H7 (cell line): ENCODE results near the genes CCL11, CCL1, CCT6B, SLFN14, CCL15, CCL18 and CCL3.

DNA sequence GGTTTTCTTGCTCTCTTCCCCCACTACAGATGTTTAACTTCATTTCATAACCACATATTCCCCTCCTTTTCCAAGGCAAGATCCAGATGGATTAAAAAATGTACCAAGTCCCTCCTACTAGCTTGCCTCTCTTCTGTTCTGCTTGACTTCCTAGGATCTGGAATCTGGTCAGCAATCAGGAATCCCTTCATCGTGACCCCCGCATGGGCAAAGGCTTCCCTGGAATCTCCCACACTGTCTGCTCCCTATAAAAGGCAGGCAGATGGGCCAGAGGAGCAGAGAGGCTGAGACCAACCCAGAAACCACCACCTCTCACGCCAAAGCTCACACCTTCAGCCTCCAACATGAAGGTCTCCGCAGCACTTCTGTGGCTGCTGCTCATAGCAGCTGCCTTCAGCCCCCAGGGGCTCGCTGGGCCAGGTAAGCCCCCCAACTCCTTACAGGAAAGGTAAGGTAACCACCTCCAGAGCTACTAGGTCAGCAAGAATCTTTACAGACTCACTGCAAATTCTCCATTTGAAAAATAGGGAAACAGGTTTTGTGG, at the start of gene CCL11:
Gene CCL11 (plus strand): TSS at position 278 of the 544 bp plus-strand sequence.
- RAMPAGE, long total RNA = no peak

GRCh38 chr17:34362937-34363601, at the start of gene CCL1:
Gene CCL1 (minus strand): TSS chr17:34363233.
- RAMPAGE, long total RNA = no peak

DNA sequence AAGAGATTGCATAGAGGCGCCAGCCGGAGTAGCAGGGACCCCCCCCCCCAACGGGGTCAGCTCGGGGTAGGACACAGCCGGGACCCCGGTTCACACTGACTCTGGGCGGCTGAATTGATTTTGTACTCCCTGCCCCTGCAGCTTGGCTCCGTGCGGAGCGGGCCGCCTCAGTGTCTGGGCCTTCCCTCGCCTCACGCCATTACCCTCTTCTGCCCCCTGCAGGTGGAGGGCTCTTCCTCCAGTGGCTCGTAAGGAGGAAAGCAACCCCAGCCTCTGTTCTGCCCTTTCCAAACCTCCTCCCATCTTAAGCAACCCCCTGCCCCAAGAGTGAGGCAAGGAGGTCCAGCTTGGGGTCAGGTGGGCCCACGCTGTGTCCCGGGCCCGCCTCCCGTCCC, 58.8 kb downstream of the TMEM132E start:
- RAMPAGE, long total RNA = no peak

DNA sequence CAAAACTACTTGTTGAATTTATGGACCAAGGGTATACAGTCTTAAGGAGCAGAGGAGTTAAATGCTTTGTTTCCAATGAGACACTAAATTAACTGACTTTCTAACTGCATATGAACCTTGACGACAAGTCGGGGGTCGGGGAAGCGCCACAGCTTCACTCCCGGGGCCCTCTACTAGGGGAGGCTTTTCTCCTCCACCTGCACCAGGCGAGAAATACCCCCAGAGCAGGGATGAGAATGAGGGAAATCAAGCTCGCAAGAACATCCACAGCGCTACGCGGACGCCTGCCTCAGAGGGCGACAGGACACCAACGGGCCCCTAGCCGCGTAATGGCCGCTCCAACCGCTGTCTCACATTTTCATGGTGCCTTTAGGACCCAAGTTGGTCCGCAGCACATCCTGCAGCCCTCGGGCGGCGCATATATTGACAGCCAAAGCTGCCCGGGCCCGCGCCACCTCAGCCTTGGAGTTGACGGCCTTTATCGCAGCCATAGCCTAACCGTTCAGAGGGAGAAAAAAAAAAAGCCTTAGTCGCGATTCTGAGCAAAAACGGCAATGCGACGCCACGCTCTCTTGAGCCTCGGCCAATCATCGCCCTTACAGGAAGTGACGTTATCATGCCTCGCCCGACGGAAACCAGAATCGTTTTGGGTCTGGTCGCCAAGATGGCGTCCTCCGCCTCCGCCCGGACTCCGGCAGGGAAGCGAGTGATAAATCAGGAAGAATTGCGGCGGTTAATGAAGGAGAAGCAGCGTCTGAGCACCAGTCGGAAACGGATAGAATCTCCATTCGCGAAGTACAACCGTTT, at the start of gene CCT6B:
Gene CCT6B (minus strand): TSS at position 558 of the 807 bp plus-strand sequence.
- RAMPAGE, long total RNA = start-site peak on the plus strand centred at position 657 of the sequence, 5 bp wide, 16 reads

GRCh38 chr17:34979365-34980200, 729 bp upstream of the LIG3 start:
- RAMPAGE, long total RNA = no peak

- RAMPAGE, long total RNA = no peak
Observed at GRCh38 chr17:35038642-35038964, 24.9 kb downstream of the RFFL start.

GRCh38 chr17:35086907-35087518, 23.5 kb upstream of the RFFL start:
- RAMPAGE, long total RNA = no peak

DNA sequence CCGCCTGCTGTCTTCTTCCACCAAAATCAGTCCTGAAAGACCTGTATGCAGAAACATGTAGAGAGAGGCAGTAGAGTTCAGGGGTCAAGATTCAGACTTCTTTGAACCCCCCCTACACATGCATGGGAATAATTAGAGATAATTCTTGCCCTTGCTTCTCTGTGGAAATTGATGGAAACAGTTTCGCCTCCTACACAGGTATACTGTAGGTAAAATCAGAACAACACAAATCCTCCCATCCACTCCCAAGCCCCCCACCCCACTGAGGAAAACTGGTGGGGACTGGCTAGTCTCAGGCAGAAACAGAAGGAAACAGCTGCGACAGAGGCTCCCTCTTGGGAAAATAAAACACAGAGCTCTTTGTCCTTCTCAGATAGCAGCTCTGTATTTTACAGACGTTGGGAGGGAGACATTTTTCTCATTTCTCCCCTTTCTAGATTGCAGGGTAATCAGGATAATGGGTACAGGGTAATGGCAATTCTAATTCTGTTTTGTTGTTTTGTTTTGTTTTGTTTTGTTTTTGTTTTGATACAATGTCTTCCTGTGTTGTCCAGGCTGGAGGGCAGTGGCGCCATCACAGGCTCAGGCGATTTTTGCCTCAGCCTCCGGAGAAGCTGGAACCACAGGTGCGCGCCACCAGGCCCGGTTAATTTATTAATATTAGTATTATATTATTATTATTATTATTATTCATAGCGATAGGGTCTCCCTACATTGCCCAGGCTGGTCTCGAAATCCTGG, 1.0 kb downstream of the SLFN13 start:
- RAMPAGE, long total RNA = no peak

DNA sequence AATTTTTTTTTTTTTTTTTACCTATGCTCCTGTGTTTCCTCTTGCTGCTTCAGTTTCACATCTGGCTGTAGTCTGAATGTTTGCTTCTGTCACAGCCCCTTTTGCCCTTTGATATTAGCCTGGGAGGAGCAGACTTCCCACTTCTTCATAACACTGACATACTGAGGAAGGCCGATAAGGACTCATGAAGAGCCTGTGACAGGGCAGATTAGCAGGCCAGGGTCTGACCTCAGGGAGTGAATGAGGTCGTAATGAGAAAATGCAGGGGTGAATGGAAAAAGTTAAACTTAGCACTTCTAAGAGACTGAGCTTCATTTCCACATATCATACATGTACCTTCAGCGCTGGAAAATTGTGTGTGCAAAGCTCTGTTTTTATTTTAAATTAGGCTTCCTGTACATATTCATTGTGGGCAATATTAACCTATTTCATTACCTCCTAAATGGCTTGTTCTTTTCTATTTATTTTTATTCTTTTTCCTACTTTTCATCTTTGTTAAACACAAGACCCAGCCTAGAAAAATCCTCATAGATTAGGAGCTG, at the start of gene SLFN14:
Gene SLFN14 (minus strand): TSS at position 74 of the 542 bp plus-strand sequence.
- RAMPAGE, long total RNA = no peak

DNA sequence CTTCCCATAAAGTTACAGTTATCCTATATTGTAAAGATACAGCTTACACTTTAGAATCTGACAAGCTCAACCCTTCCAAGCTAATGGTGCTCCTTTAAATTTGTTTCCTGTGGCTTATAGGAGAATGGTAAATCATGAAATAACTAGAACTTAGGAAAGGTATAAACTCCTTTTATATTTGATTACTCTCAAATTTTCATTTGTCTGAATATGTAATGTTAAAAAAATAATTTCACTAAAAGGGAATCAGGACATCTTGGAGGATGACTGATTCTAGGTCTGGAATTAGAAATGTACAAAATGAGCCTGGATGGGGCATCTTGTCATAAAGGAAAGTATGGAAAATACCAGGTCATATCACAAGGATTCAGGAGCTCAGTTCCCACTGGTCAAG, 16.2 kb downstream of the AP2B1 start:
- RAMPAGE, long total RNA = no peak

DNA sequence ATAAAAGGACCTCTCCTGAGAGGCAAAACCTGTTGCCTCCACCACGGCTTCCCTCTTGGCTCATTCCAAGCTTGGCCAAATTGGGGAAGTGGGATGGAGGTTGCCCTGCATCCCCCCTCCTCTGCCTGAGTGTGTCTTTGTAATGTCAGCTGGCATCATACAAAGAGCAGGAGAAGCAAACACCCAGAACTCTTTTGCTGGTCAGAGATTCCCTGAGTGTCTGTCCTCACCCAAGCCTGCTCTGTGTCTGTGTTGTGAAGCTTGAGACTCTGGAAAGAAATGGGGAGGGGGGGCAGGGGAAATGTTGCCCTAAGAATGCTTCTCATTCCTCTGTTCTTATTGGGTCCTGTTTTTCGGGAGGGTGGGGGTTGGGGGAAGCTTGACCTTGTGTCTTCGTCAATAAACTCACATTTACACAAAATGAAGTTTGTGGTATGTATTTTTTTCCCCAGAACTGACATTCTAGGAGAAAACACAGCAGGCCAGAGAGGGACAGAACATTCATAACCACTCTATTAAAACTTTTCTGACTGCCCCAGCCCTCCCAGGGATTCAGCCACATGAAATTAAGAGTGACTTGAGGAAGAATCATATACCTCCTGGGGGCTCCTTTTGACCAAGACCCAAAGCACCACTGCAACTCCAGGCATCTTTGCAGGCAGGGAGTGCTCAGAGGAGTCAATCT, 5.3 kb upstream of the RASL10B start:
- RAMPAGE, long total RNA = no peak

DNA sequence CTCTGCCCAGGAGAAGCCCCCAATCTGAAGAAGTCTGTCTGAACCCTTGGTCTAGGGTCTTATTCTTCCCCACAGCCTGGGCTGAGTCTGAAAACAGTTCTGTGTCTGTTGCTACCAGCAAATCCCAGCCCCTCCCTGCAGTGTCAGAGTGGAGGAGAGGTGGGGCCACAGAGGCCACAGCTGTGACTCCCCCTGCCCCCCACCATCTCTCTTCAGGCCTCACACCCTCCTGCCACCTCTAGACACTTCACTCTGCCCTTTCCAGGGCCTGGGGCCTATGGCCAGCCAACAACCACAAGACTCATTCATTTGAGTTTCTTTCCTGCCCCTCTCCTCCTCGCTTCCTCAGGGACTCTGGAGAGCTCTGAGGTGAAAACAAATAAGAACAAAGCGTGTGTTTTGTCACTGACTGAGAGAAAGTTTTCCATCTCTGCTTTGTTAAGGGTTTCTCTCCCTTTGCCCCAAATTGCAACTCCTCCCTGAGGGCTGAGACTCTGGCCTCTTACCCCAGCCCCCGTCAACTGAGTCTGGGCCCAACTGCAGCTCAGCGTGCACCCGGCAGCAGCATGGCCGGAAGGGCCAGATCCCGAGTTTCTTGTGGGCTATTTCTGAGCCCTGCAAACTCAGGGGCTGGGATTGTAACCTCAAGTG, 13.1 kb downstream of the C17orf50 start:
- RAMPAGE, long total RNA = no peak

DNA sequence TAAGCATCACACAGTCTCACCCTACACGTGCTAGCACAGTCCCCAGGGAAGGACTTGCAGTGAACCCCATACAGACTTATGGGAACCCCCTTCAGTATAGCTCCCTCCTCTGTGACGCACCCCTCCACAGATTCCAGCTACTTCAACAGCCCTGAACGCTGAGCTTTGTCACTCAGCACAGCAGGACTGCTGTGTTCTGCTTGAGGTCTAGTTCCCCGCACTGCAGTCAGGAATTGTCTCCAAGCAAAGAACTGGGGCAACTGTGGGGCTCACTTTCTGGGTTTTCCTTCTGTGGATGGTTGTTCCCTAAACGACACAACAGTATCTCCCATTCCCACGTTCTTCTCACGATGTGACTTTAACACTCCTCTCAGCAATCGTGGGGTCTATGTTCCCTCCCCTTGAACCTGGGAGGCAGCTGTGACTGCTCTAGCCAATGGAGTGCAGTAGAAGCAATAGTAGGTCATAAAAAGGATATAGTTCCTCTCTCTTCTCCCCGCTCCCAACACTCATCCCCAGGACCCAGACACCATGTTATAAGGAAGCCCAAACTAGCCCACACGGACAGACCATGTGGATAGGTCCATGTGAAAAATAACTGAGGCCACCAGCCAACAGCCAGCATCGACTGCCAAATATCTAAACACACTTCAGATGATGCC, 3.5 kb downstream of the MMP28 start:
- RAMPAGE, long total RNA = no peak

DNA sequence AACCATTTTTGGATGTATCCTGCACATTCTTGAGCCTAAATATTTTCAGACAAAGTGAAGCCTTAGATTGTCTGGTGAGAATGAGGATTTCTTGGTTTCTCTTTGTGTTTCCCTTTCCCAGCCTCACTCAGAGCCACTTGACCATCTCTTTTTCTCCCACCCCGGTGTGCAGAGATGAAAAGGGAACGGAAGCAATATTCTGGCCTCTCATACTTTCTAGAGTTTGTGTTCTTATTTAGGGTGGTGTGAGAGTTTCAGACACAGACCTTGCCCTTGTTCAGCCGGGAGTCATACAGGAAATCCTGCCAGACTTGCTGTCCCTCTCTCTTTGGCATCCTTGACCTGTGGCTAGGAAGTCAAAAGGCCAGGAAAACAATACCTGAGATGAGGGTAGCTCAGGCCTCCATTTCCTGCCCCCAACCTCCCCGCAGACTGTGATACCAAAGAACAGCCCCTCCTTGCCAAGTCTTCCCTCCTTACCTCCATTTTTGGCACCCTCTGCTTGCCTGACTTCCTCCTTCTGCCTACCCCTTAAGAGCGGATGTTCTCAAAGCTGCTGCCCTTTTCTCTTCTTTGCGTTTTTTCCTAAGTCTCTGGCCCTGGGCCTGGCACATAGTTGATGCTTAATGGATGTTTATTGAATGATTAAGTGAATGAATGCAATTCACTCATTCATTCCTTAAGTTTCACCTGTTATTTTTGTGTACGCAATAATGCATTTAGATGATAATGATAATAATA, 4.7 kb downstream of the CCL5 start:
- RAMPAGE, long total RNA = no peak

DNA sequence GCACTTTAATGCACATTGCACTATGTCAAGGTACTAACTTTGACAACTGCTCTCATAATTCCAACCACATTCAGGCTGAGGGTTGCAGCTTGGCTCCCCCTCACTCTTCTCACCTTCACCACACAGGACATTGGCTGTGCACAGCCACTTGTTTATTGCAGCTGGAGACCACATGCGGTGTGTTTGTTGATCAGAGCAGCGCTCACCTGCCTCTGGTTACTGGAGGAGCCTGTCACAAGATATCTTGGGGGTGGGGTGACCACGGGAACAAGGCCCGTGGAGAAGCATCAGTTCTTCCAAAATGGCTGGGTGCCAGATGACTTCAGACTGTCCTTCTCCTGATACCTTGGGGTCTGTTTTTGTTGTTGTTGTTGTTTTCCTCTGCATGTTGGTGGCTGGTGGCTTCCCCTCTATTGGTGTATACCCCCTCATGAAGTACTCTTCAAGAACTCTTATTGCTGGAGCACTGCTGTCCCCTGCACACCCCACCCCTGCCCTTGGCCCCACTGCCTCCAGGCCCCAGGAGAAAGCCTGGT, 10.7 kb upstream of the CCL5 start:
- RAMPAGE, long total RNA = no peak

DNA sequence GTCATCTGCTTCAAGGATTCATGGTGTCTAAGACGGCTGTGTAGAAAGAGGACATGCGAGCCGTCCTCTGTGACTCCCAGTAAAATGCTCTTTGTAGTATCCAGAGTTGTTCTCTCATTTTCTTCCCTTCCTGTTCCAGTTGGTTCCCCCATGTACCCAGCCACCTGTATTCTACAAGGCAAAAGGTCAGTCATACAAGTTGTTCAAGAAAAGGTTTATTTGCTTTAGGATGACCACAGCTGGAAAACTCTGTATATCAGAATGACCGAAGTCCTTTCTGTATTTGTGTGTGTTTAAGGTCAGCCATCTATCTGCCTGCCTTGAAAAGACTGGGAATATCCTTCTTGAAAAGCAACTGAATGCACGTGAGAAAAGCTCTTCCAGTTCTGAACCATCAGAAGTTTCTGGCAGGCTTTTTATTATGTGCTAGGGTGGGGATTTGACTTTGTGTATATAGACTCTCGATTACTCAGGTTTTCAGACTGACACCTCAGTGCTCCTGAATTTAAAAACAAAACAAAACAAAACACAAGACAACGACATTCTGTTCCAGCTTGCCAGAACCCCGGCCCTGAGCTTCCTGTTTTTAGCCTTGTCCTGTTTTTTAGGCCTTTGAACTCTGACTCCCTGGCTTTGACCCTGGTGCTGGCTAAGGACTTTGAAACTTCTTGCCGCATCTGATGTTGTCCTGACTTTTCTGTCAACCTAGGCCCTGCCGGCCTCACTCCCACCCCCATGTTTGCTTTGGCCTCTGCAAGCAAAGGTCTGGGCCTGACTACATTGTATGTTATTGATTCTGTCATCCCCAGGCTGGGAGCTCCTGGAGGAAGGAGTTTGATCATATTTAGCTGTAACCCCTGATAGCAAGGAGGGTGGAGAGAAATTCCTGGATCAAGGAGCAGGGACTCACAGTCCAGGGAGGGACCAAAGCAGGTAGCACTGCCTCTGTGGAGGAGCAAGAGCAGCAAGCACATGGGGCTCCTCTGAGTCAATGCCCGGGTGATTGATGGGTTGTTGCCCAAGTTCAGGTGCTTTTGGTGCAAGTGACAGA, 8.1 kb downstream of the CCL16 start:
- RAMPAGE, long total RNA = no peak

- RAMPAGE, long total RNA = no peak
Observed at GRCh38 chr17:36001107-36001982, at the start of gene CCL15. Gene CCL15 (minus strand): TSS chr17:36001553.

DNA sequence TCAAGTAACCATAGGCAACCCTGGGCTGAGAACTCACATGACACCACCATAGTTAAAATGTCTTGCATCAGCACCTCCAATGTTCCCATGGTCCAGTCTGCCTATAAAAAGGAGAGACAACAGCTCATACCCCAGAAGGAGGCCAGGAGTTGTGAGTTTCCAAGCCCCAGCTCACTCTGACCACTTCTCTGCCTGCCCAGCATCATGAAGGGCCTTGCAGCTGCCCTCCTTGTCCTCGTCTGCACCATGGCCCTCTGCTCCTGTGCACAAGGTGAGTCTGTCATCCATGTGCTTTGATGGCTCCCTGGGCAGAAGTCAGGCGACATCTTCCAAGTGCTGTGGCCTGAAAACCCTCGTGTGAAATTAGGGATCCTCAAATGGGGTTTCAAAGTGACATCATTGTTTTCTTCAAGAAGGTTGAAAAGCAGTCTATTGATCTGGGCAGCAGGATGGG, at the start of gene CCL18:
Gene CCL18 (plus strand): TSS at position 134 of the 454 bp plus-strand sequence.
- RAMPAGE, long total RNA = no peak

DNA sequence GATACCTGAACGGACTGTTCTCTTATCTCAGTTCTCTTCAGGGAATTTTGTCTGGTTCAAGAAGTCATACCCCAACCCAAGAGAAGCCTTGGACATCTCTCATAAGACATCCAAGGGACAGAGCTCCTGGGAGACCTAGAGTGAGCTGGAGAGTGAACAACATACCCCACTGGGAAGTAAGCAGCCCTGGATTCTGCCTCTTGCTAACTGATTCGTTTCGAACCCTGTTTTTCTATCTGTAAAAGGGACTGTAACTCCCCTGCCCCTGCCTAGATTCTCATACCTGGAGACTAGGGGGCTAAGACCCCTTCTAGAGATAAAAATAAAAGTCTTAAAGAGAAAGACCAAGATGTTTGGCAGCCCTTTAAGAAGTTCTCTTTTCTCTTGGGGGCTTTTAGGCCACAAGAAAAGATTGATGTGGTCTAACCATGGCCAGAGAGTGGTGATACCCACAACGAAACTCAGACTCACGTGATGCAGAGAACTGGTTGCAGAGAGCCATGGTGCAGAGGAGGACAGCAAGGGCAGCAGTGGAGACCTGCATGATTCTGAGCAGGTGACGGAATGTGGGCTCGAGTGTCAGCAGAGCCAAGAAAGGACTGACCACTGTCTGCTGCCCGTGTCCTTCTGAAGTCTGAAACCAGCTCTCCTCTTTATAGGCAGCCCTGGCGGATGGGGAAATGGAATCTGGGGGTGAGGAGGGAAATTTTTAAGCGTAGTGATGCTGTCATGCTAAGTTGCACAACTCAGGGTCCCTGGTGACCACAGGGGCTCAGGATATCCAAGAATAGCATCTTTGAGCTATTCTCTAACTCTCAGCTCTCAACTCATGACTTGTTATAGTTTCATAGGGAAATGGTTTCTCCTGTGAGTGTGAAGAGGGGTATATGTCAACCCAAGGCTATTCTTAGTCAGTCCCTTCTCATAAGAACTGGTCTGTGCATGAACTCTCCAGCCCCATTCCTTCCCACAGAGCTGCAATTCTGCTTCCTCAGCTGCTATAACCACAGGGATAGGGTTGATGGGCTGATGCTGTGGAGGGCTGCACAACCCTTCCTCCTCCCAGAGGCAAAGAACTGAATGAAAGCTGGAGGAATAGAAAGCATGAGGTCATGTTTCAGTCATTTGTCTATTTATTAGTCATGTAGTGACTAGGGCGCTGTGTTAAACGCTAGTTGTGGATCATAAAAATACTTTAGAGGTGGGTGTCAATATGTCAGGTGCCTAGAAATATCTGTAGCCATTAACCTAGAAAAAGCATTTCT, at the start of gene CCL3:
Gene CCL3 (minus strand): TSS at position 629 of the 1,265 bp plus-strand sequence.
- RAMPAGE, long total RNA = no peak

DNA sequence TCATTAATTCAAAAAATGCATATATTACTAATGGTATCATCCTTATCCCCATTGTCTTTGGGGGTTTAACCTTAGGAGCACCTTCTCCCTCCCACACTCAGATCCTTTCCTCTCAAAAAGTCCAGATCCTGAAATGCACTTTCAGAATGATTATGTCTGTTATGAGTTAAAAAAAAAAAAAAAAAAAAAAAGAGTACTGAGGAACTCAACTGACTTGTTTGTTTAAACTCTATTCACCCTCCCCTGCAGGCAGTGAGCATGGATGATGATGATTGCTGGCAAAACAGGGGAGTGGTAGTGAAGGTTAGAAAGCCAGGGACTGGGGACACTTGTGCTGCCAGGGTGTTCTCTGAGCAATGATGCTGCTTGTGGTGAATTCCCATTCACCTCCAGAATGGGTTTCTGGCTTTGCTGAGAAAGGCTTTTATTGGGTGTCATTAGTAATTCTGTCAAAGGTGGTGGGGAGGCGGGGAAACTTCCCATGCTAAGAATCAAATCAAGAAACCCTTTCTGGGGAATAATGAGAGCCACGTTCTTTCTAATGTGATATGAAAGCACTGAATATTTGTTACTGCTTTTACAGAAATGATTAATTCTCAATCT, 13.9 kb downstream of the CCL4 start:
- RAMPAGE, long total RNA = no peak